Osteocyte (in vitro differentiated cells): ENCODE results near the gene IL33.

GRCh38 chr9:5493815-5494561 is 16.3 kb upstream of the PDCD1LG2 start:
- PRO-cap: no peak

DNA sequence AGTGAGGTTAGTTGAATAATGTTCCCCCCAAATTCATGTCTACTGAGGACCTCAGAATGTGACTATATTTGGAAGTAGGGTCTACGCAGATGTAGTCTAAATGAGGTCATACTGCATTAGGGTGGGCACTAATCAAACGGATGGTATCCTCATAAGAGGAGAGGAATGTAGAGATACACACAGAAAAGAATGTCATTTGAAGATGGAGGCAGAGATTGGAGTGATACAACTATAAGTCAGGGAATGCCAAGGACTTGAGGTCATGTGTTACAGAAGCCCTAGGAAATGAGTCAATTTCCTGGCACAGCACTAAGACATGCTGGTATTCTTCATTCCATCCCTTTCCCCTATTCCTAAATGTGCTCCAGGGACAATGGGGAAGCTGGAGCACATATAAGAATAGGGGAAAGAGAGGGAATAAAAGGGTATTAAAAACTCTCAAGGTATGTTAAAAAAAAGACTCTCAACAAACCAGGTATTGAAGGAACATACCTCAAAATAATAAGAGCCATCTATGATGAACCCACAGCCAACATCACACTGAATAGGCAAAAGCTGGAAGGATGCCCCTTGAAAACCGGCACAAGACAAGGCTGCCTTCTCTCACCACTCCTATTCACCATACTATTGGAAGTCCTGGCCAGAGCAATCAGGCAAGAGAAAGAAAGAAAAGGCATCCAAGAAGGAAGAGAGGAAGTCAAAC is 622 bp upstream of the PDCD1LG2 start:
- PRO-cap: no peak

- PRO-cap: no peak
These were observed 2.7 kb downstream of the PDCD1LG2 start for GRCh38 chr9:5512992-5513385.

DNA sequence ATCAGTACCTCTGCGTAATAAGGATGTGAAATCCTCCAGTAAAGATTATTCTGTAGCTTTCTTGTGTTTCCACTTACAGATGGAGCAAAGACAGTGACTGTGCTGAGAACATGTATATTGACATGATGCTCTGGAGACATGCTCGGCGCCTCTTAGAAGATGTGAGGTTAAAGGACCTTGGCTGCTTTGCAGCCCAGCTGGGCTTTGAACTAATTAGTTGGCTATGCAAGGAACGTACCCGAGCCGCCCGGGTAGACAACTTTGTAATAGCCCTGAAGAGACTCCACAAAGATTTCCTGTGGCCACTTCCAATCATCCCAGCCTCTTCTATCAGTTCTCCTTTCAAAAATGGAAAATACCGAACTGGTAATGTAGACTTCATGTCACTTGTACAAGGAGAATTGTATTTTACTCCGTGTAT is 64.0 kb downstream of the ERMP1 start:
- PRO-cap: no peak

DNA sequence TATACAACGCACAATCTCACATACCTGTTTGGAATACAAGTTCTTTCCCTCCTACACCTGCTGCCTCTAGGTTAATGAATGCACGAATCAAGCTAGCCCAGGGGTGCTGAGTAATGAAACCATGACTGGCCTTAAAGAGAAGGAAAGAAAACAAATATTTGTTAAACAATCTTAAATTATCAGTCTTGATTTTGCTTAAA is 9.1 kb downstream of the ERMP1 start:
- PRO-cap: no peak

GRCh38 chr9:5843569-5844371 is 10.9 kb upstream of the ERMP1 start:
- PRO-cap: no peak

DNA sequence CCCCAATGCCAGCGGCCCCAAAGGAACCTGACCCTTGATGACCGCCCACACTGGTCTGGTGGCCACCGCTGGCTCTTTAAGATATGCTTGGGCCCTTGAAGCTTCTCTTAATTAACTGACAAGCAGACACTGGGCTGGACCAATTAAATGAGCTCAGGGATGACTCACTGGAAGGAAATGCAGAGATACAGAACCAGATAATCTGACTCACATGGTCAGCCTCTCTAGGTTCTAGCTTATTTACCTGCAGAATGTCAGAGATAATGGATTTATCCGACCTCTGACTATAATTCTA is 11.2 kb upstream of the MLANA start:
- PRO-cap: no peak

GRCh38 chr9:6012802-6013567 is 2.4 kb downstream of the RANBP6 start:
- PRO-cap: no peak

DNA sequence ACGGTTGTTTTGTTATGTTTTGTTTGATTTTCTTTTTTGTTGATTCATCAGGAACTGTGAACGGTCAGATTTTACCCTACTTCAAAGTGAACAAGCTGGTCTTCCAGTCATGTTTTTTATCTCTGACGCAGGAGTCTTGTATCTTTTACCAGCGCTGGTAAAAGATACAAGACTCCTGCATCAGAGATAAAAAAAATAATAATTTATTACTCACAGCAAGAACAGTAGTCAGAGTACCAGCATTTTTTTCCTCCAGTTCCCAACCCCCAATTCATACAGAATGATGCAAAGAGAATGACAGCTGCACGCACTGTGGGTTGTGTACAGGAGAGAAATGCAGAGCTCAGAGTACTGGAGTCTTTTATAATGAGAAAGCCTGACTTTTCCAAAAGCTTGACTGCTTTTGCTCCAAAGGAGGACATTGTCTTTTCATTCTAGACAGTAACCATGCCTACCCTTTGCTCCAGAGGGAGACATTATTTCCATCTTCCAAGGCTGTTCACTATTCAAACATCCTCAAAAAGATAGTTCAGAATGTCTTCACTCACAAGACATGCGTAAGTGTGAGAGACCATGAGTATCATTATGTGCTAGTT is 14.2 kb upstream of the RANBP6 start:
- PRO-cap: no peak

DNA sequence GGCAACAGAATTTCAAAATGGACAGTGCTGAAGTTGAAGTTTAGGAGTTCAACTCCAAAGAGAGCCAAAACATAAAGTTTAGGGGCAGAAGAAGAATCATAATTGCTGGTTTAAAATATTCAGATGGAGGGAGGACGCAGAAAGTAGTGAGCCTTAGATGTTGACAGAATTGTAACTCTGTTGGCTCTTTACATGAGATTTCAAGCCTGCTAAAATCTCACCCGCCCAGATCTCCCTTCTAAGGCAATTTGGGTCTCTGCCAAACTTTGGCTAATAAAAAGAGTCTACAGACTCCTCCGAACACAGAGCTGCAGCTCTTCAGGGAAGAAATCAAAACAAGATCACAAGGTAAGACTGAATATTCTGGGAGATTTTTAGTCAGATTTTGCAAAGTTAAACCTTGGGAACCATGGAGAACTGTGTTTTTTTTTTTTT is at the start of gene IL33:
TSS of gene IL33 (plus strand) at position 303 of the 435 bp plus-strand sequence.
- PRO-cap: no peak

GRCh38 chr9:6644131-6644539 is 1.4 kb downstream of the GLDC start:
- PRO-cap: no peak

GRCh38 chr9:6644540-6645013 is 952 bp downstream of the GLDC start:
- PRO-cap: no peak

DNA sequence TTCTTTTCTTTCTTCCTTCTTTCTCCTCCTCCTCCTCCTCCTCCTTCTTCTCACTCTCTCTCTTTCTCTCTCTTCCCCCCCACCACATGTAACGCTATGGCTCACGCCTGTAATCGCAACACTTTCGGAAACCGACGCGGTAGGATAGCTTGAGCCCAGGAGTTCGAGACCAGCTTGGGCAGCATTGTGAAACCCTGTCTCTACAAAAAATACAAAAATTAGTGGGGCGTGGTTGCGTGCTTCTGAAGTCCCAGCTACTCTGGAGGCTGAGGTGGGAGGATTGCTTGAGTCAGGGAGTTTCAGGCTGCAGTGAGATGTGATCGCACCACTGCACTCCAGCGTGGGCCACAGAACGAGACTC is 745 bp upstream of the GLDC start:
- PRO-cap: no peak

DNA sequence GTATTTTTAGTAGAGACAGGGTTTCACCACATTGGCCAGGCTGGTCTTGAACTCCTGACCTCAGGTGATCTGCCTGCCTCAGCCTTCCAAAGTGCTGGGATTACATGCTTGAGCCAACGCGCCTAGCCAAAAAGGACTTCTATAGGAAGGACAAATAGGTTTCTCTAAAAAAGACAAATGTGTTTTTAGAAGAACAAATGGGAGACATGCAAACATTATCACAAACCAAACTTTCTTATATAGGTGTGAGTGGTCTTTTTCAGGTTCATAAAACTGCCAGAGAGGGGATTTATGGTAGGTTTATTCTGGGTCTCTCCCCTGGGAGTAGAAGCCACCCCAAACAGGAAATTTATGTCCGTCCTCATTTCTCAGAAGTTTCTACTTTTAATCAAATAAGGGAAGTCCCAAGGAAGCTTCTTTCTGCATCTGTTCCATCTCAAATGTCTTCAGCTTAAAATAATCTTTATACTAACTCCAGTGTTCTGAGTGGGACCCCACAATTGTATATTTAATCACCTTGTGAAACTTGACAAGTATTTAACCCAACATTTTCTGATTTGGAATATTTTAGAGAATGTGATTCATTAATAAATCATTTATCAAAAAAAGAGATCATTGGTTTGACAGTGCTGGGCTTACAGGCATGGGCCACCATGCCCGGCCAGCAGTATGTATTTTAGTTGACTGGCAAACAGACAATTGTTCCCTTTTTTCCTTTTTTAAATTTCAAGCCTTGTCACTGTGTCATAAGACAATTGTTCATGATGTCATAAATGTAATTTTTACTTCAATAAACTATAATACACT is 44.4 kb upstream of the GLDC start:
- PRO-cap: no peak

- PRO-cap: bidirectional peak, plus-strand start at chr9:6758789, minus-strand start at chr9:6758555; bidirectional peak, plus-strand start at chr9:6759378, minus-strand start at chr9:6759038
These were observed 785 bp downstream of the KDM4C start for GRCh38 chr9:6758229-6759286.

DNA sequence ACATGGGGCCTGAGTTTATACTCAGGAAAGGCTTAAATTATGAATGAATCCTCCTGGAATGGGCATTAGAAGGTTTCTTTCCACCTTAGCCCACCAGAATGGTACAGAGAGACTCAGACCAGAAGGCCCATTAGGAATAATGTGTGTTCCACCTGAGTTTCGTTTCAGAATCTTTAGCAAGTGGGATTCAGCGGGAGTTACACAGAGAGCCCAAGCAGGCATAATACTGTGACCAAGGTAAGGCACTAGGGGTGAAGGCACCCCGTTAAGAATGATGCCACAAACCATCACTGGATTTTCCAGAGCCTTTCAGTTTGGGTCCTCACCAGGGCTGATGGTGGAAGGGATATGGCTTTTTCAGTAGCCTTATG is 324.4 kb downstream of the KDM4C start:
- PRO-cap: no peak

- PRO-cap: no peak
These were observed 430.2 kb downstream of the DMAC1 start for GRCh38 chr9:7369300-7369870.

DNA sequence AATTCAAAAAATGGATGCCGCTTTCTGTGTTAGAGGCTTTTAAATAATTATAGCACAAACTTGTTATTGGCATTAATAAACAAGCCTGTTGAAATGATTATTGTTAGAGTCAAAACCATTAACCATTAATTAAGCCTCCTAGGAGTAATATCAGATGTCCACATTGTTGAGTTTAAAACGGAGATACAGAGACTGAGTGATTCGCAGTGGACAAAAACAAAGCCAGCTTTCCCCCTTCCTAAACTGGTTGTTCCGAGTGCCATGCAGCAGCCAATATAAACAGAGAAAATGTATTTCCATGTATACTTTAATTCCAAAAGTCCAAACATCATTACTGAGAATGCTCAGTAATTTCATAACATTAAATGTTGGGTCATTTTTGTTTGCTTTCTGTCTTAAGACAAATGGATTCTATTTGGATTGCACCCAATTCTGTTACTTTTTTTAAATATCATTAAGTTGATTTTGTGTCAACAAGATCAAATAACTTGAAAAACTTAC is 19.1 kb downstream of the LURAP1L start:
- PRO-cap: no peak

DNA sequence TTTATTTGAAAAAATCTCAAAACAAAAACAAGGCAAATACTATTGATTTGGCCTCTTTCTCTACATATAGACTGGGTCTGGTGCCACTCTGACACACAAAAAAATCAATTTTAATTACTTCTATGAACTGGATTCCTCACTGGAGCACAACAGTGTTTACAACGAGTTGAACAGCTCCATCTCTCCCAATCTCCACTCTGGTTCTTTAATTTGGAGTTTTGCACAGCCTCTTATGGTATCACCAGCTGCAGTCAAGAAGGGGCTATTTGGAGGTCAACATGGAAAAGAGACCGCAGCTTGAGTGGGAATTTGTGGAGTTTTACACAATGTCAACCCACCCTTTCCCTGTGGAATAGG is 107.4 kb downstream of the LURAP1L start:
- PRO-cap: no peak

DNA sequence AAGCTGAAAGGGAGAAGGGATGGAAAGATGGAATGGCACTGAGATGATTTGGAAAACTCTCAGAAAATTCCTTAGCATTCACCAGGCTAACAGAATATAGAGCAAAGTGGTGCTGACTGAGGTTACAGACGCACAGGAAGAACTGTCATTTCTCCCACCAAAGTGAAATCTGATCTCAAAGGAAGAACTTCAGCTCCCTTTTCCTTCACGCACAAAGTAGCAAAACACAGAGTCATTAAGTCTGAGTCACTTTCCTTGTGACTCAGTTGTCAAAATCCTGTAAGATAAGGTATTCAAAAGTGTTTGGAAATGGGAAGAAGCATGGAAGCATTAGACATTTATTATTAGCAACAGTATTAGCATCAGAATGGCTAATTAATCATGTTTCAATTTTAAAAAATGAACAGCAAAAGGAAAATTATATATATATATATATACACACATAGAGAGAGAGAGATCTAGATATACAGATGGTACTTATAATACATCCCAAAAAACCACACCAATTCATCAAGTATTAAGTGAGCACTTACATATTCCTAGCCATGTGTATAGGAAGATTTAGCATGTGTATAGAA is 11.7 kb downstream of the MPDZ start:
- PRO-cap: no peak